Glomerular endothelial cell (primary cell): ENCODE measurements around a stretch of chr15.

GRCh38 chr15:96888642-96889040, 558.1 kb downstream of the NR2F2 start:
- RAMPAGE, long total RNA, result no peak

GRCh38 chr15:97890400-97890637, 70.2 kb upstream of the ARRDC4 start:
- RAMPAGE, long total RNA, result no peak

DNA sequence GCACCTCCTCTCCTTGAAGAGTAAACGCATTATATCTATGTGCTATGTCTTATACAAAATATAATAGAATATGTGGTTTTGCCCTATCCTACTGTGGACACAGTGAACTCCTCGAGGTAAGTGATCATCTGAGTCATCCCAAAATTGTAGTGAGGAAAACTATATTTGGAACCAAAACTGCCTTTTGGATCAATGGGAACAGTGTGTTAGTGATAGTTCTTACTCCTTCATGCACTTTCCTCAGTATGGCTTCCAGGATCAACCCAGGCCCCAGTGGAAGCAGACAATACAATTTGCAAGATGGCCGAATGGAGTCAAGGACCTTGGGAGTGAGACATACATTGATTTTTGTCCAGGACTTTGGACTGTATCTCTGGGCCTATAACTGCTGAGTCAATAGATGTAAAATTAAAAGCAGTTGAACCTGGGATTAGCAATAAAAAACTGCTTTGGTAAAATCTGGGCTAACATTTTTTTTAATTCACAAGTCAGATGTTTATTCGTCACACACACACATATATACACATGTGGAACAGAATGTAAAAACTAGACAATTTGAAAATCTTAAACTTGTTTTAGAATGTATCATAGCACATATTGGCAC, 1.7 kb downstream of the ARRDC4 start:
- RAMPAGE, long total RNA, result no peak

DNA sequence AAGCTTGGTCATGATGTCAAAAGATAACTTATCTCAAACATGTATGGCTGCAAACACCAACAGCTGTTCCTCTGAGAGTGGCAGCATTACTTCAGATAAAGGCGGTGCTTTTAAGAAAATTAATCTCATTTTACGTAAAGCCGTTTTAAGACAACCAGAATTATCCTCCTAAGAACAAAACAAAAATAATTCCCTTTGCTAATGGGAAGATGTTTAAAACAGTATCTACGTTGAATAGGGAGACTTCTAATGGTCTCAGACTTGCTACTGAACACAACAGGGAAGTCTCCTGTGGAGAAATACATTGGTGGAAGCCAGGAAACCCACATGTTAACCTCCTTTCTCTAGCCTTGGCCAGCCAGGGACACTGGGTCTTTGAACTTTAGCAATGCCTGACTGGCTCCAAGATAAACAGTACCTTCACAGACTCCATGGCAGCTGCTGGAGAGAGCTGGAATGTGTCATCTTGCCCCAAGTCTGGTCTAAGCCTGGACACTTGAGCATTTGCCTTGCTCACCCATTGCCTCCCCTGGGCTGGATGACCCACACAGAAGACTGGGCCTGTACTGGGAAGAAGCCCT, 18.2 kb downstream of the ARRDC4 start:
- RAMPAGE, long total RNA, result no peak

DNA sequence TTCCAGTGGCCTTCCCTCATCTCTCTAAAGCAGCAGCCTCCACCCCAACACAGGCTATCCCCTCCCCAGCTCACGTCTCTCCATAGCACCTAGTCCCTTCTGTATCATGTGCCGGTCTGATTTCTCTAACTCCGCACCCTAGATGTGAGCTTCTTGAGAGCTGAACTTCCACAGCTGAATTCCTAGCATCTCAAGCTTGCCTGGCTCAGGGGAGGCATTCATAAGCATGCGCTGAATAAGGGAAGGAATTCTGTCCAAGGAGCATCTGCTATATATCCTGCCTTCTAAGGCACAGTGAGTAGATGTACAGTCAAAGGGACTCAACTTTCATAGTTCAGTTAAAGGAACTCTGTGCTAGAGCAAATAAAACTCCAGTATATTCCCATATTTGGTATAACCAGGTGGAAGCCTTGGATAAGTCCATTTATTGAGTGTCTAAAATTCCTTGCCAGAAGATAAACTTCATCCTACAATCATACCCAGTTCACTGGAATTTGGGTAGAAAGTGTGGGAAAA, 57.2 kb downstream of the ARRDC4 start:
- RAMPAGE, long total RNA, result no peak

DNA sequence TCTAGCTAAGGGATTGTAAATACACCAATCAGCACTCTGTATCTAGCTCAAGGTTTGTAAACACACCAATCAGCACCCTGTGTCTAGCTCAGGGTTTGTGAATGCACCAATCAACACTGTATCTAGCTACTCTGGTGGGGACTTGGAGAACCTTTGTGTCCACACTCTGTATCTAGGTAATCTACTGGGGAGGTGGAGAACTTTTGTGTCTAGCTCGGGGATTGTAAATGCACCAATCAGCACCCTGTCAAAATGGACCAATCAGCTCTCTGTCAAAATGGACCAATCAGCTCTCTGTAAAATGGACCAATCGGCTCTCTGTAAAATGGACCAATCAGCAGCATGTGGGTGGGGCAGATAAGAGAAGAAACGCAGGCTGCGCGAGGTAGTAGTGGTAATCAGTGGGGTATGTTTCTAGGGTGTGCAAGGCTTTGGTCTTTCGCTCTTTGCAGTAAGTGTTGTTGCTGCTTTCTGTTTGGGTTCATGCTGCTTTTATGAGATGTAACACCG, 98.1 kb upstream of the IGF1R start:
- RAMPAGE, long total RNA, result no peak

DNA sequence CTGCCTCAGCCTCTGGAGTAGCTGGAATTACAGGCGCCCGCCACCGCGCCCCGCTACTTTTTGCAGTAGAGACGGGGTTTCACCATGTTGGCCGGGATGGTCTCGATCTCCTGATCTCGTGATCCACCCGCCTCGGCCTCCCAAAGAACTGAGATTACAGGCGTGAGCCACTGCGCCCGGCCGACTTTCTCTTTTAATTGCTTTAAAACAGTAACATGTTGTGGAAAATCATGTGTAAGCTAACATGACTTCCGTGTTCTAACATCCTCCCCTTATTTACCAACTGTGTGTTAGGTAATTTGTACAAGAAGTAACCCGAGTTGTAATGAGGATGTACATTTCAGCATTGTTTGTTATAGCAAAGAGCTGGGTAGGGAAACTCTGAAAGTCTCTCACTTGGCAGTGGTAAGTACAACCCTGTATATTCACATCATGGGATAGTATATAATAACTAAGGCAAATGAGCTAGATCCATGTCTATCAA, 17.8 kb upstream of the IGF1R start:
- RAMPAGE, long total RNA, result no peak

DNA sequence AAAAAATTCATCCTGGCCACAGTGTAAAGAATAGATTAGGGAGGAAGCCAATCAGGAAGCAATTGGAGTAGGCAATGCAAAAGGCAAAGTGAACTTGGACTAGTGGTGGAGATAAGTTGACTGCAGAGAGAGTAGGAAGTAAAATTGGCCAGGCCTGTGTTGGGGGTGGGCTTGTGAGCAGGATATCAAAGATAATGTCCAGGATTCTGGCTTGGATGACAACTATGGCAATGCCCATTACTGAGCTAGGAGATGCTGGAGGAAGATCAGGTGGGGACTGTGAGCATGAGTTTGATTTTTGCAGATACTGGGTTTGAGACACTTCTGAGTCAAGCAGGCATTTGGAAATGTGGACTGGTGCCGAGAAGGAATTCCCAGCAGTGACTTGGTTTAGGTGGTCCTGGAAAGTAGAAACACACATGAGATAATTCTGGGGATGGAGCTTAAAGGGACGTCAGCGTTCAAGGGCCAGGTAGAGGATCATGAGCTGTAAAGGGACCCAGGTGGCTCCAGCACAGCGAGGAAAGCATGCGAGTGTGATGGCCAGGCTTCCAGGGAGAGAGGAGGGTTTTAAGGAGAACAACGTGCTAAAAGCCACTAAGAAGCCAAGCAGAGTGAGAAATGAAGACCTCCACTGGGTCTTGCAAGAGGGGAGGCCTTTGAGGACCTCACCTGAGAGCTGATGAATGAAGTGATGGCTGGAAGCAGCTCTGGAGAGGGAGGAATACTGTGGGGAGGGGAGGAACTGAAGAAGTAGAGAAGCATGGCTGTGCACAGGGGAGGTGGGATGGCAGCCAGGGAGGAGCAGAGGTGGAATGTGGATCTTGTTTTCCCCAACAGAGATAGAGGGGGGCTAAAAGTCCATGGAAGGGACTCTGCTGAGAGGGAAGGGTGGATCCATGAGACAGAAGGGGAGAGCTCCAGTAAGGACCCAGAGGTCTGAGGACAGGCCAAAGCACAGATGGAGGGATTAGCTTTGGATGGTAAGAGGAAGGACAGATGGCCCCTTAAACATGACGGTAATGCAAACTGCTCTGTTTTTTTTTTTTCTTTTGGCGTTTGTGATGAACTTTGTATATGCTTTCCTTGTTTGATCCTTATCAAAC, 95.7 kb downstream of the IGF1R start:
- RAMPAGE, long total RNA, result no peak

DNA sequence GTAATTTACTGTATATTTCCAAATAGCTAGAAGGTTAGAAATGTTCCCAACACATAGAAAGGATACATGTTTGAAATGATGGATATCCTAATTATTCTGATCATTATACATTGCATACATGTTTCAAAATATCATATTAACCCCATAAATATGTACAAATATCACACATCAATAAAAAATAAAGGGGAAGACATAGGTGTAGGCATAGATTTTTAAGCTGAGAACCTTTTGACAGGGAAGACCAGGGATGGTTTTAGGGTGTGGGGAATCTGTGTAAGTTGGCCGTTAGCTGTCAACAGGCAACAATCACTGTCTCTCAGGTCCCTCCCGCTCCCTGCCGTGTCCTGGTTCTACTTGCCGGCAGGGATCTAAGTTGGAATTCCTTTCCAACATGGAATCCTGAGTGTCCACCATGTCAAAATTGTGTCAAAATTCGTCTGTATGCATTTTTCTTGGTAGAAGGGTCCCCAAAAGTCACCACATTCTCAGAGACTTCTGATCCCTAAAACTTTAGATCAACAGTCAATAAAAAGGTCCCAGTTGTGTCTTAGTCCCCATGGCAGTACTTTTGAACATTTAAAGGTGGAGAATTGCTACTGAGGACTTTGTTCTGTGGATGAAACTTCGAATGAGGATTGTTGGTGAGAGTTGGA, 122.2 kb downstream of the IGF1R start:
- RAMPAGE, long total RNA, result no peak

GRCh38 chr15:98778215-98778918, 130.0 kb downstream of the IGF1R start:
- RAMPAGE, long total RNA, result no peak

DNA sequence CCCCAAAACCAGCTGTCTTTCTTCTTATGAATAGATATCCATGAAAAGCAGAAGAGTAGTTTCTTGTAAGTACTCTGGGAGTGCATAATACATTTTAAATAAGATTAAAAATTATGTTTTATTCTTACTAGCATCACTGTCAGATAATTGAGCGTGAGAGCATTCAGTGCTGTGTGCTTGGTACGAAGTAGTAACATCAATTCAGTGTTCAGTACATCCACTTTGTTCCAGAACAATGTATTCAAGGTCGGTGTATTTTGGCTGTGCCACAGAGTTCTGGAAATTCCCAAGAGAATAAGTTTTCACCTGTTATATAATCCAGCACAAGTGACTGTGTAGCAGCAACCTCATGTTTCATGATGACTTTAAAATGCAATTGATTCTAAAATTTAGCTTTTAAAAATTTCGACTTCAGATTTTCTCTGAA, 130.6 kb downstream of the IGF1R start:
- RAMPAGE, long total RNA, result no peak

GRCh38 chr15:98835072-98835700, 172.4 kb downstream of the PGPEP1L start:
- RAMPAGE, long total RNA, result no peak

- RAMPAGE, long total RNA, result no peak
These were observed 117.5 kb downstream of the PGPEP1L start for GRCh38 chr15:98889906-98890624.

GRCh38 chr15:98901392-98902111, 106.0 kb downstream of the PGPEP1L start:
- RAMPAGE, long total RNA, result no peak

- RAMPAGE, long total RNA, result no peak
These were observed 68.4 kb downstream of the PGPEP1L start for GRCh38 chr15:98939069-98939618.

- RAMPAGE, long total RNA, result no peak
These were observed 45.4 kb downstream of the PGPEP1L start for GRCh38 chr15:98961872-98962881.

- RAMPAGE, long total RNA, result no peak
These were observed 3.7 kb downstream of the SYNM start for GRCh38 chr15:99108676-99108902.

DNA sequence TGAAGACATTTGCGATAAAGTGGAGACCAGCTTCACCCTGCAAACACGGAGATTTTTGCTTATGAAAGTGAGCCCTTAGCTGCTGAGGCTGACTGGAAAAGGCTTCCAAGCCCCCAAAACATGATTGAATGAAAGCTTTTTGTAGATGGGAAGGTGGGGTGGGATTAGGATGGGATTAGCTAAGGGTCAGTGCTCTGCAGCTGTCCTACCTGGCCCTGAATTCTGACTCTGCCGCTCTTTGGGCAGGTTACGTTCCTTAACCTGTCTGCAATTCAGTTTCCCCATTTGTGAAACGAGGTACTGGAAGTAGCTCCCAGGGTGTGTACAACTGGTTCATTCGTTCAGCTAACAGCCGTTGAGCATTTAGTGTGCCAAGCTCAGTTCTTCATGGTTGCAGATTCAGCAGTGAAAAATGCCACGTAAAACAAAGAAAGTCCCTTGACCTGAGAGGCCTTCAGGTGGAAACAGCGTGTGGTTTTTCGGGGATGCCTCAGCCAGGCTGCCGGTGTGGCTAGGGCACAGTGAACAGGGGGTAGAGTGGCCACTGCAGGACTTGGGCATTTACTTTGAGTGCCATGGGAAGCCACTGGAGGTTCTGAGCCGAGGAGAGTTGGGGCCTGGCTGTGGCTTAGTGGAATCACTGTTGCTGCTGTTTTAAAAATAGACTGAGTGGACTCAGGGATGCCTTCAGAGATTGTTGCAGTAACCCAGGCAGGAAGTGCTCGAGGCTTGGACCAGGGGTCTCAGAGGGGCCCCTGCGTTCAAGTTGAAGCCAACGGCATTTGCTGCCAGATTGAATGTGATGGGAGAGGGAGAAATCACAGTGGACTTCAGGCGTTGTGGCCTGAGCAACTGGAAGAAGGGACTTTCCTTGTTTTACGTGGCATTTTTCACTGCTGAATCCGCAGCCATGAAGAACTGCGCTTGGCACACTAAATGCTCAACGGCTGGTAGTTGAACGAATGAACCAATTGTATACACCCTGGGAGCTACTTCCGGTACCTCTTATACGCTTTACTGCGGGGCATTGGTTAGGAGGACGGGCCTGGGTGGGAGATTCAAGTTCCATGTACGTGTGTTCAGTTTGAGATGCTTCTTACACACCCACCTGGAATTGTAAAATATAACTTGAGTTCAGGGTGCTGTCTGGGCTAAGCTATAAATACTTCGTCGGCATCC, 4.8 kb downstream of the SYNM start:
- RAMPAGE, long total RNA, result no peak

GRCh38 chr15:99120265-99120754, 15.4 kb downstream of the SYNM start:
- RAMPAGE, long total RNA, result no peak

- RAMPAGE, long total RNA, result no peak
These were observed 26.5 kb downstream of the SYNM start for GRCh38 chr15:99131002-99132080.